IMR-90 (cell line): ENCODE results near the genes KRTAP10-6 and SLX9.

- RRBS, result no CpG with 5 or more reads among the region's 12 CpGs
CAGE:
- cytosol, long polyA plus RNA, result no peak
- long polyA plus RNA, result no peak
- nucleus, long polyA plus RNA, result no peak
These were observed at the start of gene KRTAP10-6 for GRCh38 chr21:44592304-44592552. KRTAP10-6 (minus strand) TSS chr21:44592505.

GRCh38 chr21:44710699-44711417, 514 bp downstream of the TSPEAR start:
- RRBS, result 3% methylated on average over 8 of the region's 27 CpGs
CAGE:
- cytosol, long polyA plus RNA, result no peak
- long polyA plus RNA, result no peak
- nucleus, long polyA plus RNA, result no peak

DNA sequence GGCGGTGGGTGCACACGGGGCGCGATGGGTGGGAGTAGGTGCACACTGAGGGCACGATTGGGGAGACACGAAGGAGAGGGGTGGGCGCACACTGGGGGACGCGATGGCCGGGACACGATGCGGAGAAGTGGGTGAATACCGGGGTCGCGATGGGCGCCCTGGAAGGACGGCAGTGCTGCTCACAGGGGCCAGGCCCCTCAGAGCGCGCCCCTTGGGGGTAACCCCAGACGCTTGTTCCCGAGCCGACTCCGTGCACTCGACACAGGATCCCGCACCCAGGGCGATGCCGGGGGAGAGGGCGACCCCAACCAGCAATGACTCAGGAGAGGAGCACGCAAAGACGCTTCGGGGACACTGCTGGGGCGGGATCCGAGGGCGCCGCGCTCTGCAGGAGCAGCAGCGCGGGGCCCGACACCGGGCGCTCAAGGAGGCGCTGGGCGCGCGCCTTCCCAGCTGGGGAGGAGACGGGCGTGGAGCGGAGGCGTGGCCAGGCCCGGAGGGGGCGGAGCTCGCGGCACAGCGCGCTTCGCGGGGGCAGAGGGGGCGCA, 546 bp downstream of the SUMO3 start:
- RRBS, result 3% methylated on average over 11 of the region's 58 CpGs
CAGE:
- cytosol, long polyA plus RNA, result no peak
- long polyA plus RNA, result no peak
- nucleus, long polyA plus RNA, result no peak

DNA sequence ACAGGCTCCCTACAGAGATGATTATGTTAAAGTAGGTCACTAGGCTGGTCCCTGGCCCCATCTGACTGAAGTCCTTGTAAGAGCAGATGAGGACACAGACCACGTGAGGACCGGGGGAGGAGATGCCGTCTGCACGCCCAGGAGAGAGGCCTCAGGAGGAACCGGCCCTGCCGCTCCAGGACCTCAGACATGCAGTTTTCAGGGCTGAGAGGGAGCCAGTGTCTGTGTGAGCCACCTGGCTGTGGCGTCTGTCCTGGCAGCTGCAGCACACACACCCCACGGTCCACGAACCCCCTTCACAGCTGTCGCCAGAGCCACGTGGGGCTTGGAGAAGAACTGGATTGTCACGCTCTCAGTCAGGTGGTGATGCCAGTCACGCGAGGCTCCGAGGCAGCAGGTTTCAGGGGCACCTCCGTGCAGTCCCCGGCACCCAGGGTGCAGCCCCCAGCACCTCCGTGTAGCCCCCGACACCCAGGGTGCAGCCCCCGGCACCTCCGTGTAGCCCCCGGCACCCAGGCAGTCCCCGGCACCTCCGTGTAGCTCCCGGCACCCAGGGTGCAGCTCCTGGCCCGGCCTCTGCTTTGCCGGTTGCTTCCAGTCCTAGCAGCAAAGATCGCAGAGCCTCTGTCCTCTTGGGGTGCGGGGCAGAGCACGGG, 18.9 kb upstream of the SUMO3 start:
- RRBS, result 61% methylated on average over 7 of the region's 30 CpGs
CAGE:
- cytosol, long polyA plus RNA, result no peak
- long polyA plus RNA, result no peak
- nucleus, long polyA plus RNA, result no peak

- RRBS, result 74% methylated on average over 5 of the region's 42 CpGs
CAGE:
- cytosol, long polyA plus RNA, result no peak
- long polyA plus RNA, result no peak
- nucleus, long polyA plus RNA, result no peak
These were observed 12.6 kb upstream of the PTTG1IP start for GRCh38 chr21:44885707-44886823.

DNA sequence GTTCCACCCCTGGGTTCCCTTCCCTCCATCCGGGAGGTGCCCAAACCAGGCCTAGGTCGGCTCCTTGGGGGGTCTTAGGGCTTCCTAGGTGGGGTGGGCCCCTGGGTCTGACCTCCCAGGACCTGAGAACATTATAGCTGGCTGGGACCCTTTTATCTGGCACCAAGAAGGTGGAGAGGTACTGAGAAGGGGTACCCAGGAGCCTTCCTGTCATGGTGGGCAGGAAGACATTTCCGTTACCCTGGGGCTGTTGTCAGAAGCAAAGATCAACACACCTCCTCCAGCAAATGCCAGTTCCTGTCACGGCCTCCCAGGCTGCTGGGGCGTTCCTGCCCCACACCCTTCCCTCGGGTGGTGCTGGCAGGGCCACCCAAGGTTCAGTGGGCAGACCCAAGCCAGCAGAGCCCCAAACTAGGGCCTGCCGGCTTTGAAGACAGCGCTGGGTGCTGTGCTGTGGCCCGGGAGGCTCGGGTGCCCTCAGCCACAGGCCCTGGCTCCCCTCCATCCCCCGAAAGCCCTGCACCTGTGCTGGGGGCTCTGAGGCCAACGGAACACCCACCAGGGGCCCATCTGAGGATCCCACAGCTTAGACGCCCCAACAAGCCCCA, 8.8 kb downstream of the ITGB2 start:
- RRBS, result 98% methylated on average over 1 of the region's 13 CpGs
CAGE:
- cytosol, long polyA plus RNA, result no peak
- long polyA plus RNA, result no peak
- nucleus, long polyA plus RNA, result no peak

- RRBS, result 2% methylated on average over 46 of the region's 128 CpGs
CAGE:
- cytosol, long polyA plus RNA, result start-site peak on the plus strand at chr21:44940012-44940046, 59 and 113 reads in 2 replicates
- long polyA plus RNA, result start-site peak on the plus strand at chr21:44940023-44940049, 46 and 71 reads in 2 replicates
- nucleus, long polyA plus RNA, result no peak
These were observed at the start of gene SLX9 for GRCh38 chr21:44939410-44940736. SLX9 (plus strand) TSS chr21:44940029.

GRCh38 chr21:44982473-44983320, 42.9 kb downstream of the SLX9 start:
- RRBS, result 35% methylated on average over 7 of the region's 46 CpGs
CAGE:
- cytosol, long polyA plus RNA, result no peak
- long polyA plus RNA, result no peak
- nucleus, long polyA plus RNA, result no peak

DNA sequence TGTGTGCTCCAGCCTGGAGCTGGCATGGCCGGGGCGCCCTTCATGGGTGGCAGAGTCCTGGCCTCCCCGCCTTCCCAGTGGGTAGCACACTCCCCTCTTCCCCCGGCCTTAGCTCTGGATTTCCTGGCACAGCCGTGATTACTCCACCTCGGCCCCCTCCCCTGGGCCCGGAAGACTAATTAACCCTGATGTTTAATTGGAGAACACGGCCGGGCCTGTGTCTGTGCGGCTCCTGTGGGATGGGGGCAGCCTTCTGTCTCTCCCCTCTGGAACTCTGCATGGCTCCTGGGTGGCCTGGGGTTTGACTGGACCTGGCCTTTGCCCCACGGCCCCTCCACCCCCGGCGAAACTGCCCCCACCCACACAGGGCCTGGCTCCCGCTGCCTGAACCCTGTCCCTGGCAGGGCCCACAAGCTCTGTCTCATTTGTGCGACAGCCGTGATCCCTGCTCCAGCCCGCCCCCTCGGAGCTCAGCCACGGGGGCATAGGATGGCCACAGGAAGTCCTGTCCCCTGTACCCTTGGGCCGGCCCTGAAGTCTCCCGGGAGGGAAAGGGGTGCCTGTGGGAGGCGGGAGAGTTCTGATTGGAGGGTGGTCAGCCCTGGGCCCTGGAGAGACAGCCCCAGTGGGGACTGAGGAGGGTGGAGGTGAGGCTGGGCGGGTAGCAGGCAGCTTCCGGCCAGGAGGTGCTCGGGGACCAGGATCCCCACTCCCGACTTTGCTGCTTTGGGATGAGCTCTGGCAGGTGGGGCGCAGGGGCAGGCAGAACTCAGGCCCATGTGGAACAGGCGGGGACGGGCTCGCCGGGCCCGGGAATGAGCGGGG, 44.9 kb downstream of the SLX9 start:
- RRBS, result 77% methylated on average over 6 of the region's 33 CpGs
CAGE:
- cytosol, long polyA plus RNA, result no peak
- long polyA plus RNA, result no peak
- nucleus, long polyA plus RNA, result no peak

- RRBS, result no CpG with 5 or more reads among the region's 22 CpGs
CAGE:
- cytosol, long polyA plus RNA, result no peak
- long polyA plus RNA, result no peak
- nucleus, long polyA plus RNA, result no peak
These were observed 54.8 kb downstream of the SLX9 start for GRCh38 chr21:44994551-44995168.

GRCh38 chr21:45018136-45019469, 55.8 kb upstream of the ADARB1 start:
- RRBS, result 32% methylated on average over 65 of the region's 145 CpGs
CAGE:
- cytosol, long polyA plus RNA, result no peak
- long polyA plus RNA, result no peak
- nucleus, long polyA plus RNA, result no peak

- RRBS, result no CpG with 5 or more reads among the region's 12 CpGs
CAGE:
- cytosol, long polyA plus RNA, result no peak
- long polyA plus RNA, result no peak
- nucleus, long polyA plus RNA, result no peak
These were observed 40.2 kb upstream of the ADARB1 start for GRCh38 chr21:45034145-45034669.

GRCh38 chr21:45110823-45111198, 36.4 kb downstream of the ADARB1 start:
- RRBS, result no CpG with 5 or more reads among the region's 11 CpGs
CAGE:
- cytosol, long polyA plus RNA, result no peak
- long polyA plus RNA, result no peak
- nucleus, long polyA plus RNA, result no peak

- RRBS, result 28% methylated on average over 5 of the region's 25 CpGs
CAGE:
- cytosol, long polyA plus RNA, result no peak
- long polyA plus RNA, result no peak
- nucleus, long polyA plus RNA, result no peak
These were observed 77.9 kb downstream of the ADARB1 start for GRCh38 chr21:45152115-45152762.

DNA sequence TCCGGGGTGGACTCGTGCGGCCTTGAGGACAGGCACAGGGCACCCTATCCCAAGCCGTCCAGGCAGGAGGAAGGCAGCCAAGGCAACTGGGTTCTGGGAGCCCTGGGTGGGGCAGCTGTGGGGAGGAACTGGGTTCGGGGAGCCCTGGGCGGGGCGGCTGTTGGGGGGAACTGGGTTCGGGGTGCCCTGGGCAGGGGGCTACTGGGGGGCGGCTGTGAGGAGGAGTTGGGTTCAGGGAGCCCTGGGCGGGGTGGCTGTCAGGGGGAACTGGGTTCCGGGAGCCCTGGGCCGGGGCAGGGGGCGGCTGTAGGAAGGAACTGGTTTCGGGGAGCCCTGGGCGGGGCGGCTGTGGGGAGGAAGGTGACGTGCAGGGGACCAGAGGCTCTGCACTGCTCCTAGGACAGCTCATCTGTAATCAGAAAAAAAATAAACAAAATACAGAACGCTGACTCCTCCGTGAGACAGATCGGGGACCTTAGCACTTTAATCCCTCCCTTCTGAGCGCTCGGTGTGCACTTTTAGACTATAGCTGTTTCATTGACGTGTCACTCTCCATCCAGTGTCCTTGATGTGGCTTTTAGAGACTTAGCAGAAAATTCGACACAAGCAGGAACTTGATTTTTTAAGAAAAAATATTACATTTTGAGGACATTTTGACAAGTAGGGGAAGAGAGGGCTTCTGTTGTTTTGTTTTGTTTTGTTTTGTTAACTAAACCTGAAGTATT, 63.1 kb downstream of the POFUT2 start:
- RRBS, result no CpG with 5 or more reads among the region's 24 CpGs
CAGE:
- cytosol, long polyA plus RNA, result no peak
- long polyA plus RNA, result no peak
- nucleus, long polyA plus RNA, result no peak

DNA sequence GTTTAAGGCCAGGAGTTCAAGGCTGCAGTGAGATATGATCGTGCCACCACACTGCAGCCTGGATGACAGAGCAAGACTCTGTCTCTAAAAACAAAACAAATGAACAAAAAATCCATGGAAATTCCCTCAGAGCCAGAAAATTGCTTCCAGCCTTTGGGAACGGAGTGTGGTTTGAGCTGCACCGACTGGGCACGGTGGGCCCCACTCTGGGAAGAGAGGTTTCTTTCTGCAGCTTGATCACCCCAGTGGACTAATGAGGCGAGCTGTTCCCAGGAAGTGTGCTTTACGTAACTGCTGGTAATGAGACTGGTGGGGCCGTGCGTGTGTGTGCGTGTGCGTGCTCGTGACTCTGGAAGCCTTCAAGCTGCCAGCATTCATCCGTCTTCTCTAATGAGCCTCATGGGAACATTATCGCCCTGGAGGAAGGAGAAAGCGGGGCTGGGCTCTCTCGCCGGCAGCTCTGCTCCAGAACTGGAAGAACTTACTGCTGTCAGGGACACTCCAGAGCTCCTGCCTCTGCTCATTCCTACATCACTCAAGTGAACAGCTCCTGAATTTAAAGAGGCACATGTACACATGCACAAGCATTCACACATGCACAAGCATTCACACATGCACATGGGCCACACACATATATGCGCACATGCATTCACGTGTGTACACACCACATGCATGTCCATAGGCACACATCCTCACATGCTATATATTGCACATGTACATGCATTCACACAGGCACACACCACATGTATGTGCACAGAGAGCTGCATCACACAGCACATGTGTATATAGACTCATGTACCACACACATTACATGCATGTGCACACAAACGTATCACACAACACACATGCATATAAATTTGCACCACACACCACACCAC, 55.1 kb upstream of the COL18A1 start:
- RRBS, result no CpG with 5 or more reads among the region's 19 CpGs
CAGE:
- cytosol, long polyA plus RNA, result no peak
- long polyA plus RNA, result no peak
- nucleus, long polyA plus RNA, result no peak

GRCh38 chr21:45357170-45357894, 47.6 kb upstream of the COL18A1 start:
- RRBS, result 87% methylated on average over 10 of the region's 33 CpGs
CAGE:
- cytosol, long polyA plus RNA, result no peak
- long polyA plus RNA, result no peak
- nucleus, long polyA plus RNA, result no peak

- RRBS, result 5% methylated on average over 1 of the region's 44 CpGs
CAGE:
- cytosol, long polyA plus RNA, result no peak
- long polyA plus RNA, result no peak
- nucleus, long polyA plus RNA, result no peak
These were observed 464 bp downstream of the COL18A1 start for GRCh38 chr21:45405493-45405764.

DNA sequence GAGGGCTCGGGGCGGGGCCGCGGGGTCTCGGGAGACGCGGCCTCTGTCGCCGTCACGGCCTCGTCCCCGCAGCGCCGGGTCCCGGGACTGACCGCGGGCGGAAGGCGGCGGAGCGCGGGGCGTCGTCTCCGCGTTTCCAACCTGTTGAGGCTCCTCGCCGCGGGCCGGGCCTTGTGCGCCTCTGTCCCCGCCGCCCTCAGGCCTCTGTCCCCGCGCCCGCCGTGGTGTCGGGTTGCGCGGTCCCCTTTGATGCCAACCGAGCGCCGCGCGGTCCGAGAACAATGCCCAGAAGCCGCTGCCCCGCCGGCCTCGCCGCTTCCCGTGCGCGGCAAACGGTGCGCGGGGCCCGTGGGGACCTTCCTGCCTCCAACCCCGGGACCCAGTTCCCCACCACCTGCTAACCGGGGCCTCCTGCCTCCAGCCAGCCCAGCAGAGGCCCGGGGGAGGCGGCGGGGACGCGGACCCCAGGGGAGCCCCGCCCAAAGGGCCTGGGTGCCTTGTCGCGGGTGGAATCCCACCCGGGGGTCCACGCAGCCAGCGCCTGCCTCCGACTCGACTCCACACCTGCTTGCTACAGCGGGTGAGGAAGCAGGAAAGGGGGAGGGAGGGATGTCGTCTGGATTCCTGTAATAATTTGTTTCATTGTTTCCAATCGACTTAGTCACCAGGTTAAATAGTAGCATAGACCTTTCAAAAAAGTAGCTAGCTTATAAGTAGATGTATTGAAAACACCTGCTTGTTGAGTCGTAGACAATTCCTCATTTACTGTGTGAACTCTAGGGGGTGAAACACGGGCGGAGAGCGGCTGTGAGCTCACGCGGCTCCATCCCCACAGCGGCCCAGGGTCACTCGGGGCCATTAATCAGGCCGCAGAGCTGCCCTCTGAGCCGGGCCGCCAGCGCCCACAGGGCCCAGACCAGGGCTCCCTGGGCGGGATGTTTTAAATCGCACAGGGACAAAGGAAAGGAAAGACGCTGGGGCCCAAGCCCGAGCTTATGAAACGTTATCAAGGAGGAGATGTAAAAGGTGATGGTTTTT, 1.1 kb downstream of the COL18A1 start:
- RRBS, result 6% methylated on average over 44 of the region's 93 CpGs
CAGE:
- cytosol, long polyA plus RNA, result no peak
- long polyA plus RNA, result no peak
- nucleus, long polyA plus RNA, result no peak

DNA sequence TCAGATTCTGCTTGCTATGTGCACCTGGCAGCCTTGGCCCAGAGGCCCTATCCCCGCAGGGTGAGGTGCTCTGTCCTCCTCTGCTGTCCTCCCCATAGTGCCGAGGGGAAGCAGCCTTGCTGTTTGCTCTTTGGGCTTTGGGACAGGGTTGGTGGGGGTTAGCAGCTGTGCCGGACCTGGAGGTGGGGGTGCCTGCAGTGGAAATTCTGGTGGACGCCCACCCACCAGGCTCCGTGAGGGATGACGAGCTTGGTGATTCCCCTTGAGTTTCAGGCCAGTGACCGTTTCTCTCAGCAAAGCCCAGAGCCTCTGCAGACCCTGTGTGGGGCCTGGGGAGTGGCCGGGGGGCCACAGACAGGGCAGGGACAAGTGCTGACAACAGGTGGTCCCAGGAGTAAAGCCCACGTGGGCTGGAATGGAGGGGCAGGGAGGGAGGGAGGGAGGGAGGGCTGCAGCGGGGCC, 52.7 kb downstream of the COL18A1 start:
- RRBS, result no CpG with 5 or more reads among the region's 10 CpGs
CAGE:
- cytosol, long polyA plus RNA, result no peak
- long polyA plus RNA, result no peak
- nucleus, long polyA plus RNA, result no peak